ENCODE data around the genes CPSF2 and OTUB2.

DNA sequence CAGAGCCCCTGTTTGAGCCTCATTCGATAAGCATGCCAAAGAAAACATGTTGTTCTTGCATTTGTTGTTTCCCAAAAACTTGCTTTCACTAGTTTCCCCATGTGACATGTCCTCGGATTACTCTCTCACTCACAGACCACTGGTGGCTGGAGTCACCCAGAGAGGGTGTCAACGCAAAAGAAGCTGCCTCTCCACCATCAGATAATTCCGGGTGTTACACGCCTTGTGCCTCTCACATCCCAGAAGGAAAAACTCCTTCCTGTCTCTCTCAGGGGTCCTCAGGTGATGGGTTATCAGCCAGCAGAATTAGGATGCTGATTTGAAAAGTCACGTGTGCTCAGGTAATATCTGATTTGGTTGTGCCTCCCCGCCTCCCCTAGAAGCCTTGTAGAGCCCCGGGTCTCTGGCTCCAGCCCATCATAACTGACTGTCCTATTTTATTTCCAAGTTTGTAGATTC, 16.6 kb upstream of the TC2N start:
- RRBS: no CpG with 5 or more reads among the region's 8 CpGs

GRCh38 chr14:92040614-92041154, 825 bp upstream of the TRIP11 start:
- RRBS: no CpG with 5 or more reads among the region's 8 CpGs

GRCh38 chr14:92121768-92122730, at the start of gene CPSF2:
CPSF2 (plus strand) TSS chr14:92121969.
- RRBS: 1% methylated on average over 20 of the region's 70 CpGs

DNA sequence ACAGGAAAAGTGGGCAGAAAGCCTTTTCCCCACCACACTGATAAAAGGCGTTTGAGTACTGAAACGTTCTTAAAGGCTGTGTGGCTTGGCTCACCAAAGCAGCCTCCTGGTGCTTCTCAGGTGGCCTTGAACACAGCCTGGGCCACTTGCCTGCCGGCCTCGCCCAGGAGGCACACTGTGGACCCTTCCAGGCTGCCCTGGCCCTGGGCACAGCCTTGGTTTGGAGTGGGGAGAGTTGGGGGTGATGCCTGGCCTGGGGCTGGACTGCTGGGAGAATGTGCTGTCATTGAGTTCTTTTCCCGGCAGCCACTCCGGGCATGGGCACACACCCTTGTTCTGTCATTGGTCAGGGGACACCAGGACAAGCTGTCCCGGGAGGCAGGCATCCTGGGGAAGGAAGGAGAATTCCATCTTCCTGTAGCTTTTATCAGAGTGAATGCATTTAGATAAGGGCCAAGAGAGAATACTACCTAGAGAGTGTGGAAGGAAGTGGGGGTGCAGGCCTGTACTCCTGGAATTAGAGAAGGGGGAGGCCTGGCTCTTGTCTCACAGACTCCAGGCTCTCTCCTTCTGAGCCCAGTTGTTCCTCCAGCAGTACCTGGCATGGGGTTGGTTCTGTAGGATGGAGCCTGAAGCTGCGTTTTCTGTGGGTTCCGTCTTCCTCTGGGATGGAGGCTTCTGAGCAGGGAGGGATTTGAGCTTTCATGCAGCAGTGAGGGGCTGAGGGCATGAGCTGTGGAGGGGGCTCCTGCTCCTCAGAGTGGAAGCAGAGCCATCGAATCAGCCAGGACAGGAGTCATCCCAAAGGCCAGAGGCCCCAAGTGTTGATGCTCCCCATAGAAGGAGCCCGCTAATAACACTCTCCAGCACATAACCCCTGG, 61.7 kb upstream of the RIN3 start:
- RRBS: 85% methylated on average over 2 of the region's 11 CpGs

GRCh38 chr14:92471908-92472339, 41.7 kb upstream of the RIN3 start:
- RRBS: no CpG with 5 or more reads among the region's 1 CpG

DNA sequence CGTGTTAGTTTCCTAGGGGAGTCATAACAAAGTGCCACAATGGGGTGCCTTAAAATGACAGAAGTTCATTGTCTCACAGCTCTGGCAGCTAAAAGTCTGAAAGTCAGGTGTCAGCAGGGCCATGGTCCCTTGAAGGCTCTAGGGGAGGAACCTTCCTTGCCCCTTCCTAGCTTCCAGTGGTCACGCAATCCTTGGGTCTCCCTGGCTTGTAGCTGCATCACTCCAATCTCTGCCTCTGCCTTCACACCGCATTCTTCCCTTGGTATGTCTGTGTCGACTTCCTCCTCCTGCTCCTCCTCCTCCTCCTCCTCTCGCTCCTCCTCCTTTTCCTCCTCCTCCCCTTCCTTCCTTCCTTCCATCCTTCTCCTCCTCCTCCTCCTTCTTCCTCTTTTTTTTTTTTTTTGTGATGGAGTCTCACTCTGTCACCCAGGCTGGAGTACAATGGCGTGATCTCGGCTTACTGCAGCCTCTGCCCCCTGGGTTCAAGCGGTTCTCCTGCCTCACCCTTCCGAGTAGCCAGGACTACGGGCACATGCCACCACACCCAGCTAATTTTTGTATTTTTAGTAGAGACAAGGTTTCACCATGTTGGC, 25.8 kb upstream of the RIN3 start:
- RRBS: no CpG with 5 or more reads among the region's 10 CpGs

GRCh38 chr14:92709465-92710056, 38.9 kb downstream of the LGMN start:
- RRBS: no CpG with 5 or more reads among the region's 11 CpGs

DNA sequence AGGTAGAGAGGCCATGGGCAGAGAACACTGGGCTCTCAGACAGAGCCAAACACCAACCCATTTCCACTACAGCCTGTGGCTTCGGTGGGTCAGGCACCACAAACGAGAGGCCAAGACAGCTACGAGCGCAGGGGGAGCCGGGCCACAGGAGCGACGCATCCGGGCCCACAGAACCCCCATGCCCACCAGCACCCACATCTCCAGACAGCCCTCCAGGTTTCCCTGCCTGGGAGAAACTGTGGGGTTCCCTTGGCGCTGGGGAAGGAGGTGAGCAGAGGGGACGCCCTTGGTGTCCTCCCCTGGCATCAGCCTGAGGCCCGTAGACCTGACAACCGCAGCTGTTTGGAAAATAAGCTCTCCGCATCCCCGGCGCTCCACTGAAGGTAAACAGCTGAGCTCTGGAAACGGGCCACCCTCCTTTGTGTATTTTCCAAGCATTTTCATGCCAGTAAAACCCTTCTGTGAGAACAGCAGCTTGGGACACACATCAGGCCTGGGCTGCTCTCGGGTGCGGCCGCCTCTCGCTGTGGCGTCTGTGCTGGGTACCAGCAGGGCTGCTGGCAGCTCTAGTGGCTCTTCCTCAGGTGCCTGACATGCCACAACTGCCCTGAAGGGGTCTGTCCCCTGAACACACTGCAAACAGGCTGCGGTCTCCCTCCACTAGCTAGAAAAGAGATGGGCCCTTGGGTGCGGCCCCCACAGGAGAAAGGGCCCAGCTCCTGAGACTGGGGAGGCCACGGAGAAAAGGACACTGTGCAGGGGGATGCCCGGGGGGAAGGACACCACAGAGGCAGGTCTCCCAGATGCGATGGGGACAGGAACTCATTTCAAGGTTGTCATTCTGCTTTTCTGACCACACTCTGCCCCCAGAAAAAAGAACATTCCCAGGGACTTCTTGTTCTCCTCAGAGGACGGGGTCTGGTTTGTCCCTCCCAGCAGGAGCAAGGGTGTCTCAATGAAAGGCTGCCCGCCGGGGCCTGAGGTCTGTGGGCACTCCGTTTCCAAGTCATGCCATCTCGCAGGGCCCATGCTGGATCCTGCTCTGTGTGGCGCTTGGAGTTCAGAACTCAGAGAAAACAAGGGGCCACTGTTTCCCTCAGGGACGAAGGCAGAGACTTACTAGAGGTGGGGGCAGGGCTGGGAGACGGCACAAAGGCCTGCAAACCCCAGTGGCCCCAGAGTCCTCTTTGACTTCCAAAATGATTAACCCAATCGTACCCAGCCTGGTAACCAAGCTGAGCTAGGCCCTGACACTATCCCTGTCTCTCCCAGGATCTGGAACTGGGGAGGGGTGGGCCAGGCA, 96.2 kb downstream of the ITPK1 start:
- RRBS: no CpG with 5 or more reads among the region's 35 CpGs

DNA sequence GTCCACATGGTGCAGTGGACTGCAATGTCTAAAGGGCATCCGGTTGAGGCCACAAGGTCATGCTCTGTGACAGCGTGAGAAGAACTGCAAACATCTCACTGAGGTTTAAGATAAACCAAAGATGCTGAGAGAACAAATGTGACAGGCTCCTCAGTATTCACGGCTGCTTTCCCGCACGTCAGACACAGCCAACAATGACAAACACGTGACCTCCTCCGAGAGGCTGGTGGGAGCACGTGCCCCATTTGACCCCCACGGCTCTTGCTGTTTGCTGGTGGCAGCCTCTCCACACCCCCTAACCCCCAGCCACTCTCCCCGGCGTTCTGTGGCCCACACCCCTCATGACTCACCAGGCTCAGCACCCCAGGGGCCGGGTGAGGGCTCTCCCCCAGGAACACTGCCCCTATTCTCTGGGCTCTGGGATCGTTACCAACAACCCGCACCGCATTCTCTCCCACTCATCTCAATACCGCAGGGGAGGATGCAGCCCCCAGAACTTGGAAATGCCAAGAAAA, 79.4 kb downstream of the ITPK1 start:
- RRBS: 49% methylated on average over 4 of the region's 16 CpGs

DNA sequence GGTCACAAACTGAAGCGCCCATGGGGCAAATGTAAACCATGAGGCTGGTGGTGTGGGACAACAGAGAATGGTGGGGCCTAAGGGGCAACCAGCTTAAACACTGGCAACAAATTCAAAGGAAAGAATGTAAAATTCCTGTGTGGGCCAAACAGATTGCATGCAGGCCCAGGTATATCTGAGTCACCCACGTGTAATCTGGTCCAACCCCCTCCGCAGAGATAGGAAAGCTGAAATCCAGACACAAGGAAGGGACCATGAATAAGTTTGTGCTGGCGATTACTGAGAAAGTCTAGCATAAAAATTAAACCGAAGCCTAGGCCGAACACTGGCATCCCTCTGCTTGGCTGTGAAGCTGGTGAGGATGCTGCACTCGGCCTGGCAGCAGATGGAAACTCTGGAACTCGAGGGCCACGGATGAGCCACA, 71.6 kb downstream of the ITPK1 start:
- RRBS: no CpG with 5 or more reads among the region's 9 CpGs

GRCh38 chr14:93082056-93082738, 33.5 kb downstream of the ITPK1 start:
- RRBS: no CpG with 5 or more reads among the region's 13 CpGs

DNA sequence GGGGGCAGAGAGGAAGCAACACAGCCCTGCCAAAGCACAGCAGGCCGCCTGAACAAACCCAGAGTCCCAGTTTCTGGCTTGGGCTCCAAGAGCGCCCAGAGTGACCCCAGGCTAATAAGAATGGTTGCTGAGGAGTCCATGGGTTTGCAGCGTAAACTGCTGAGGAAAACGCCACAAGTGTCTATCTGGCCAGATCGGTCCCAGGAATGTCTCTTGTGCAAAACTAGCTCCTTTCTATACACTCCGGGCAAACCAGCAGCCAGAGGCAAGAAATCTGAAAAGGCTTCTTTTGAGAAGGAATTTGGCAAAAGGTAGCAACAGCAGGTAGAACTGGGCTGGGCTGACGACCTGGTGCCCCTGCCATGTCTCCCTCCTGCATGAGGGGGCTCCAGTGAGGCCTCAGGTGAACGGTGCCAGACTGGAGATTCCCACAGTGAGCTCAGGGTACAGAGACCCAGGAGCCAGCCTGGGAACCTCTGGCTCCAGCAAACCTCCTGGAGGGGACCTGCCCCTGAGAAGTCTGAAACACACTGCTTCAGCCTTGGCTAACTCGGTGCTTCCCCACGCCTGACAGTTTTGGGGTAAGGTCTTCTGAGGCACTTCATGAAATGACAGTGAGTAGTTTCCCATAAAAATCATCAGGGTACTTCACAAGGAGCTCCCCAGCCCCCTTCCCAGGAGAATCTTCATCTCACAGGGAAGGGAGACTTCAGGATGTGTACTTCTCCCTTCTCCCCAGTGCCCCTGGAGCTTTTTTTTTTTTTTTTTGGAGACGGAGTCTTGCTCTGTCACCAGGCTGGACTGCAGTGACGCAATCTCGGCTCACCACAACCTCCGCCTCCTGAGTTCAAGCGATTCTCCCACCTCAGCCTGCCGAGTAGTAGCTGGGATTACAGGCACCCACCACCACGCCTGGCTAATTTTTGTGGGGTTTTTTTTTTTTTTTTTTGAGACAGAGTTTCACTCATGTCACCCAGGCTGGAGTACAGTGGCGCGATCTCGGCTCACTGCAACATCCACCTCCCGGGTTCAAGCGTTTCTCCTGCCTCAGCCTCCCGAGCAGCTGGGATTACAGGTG, 10.6 kb downstream of the ITPK1 start:
- RRBS: no CpG with 5 or more reads among the region's 23 CpGs

DNA sequence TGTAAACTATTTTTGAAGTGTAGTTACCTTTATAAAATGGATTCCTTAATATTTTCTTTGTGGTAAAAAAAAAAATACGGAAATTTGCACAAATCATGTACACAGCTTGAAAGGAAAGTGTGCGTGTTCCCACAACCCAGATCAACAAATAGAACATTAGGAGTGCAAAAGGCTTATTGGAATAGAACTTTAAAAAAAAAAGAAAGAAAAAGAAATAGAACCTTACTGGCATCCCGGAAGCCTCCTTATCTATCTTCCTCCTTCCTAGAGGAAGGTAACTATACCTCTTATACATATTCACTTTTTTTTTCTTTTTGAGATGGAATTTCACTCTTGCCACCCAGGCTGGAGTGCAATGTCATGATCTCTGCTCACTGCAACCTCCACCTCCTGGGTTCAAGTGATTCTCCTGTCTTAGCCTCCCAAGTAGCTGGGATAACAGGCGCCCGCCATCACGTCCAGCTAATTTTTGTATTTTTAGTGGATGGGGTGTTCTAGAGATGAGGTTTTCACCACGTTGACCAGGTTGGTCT, 1.5 kb downstream of the UBR7 start:
- RRBS: no CpG with 5 or more reads among the region's 7 CpGs

GRCh38 chr14:93242315-93242743, 35.3 kb downstream of the UBR7 start:
- RRBS: 100% methylated on average over 1 of the region's 9 CpGs

DNA sequence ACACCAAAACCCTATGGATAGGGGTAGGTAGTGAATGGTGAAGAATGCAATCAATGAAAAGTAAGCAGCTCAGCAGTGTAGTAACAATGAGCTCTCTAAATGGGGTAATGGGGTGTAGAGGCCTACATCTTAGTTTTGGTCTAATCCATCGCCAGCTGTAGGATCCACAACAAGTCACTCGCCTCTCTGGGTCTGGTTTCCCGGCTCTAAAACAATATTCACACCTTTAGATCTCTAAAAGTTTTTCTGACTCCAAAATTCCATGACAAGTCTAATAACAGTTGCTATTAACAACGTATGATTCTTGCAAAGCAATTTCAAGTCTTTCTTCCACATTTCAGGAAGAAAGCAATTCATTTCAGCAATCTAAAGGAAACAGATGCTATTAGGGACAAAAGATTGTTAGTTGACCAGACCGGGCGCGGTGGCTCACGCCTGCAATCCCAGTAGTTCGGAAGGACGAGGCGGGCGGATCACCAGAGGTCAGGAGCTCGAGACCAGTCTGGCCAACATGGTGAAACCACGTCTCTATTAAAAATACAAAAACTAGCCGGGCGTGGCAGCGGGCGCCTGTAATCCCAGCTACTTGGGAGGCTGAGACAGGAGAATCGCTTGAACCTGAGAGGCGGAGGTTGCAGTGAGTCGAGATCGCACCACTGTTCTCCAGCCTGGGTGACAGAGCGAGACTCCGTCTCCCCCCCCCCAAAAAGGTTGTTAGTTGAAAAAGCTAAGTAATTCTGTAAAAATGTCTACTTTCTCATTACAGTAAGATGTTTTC, 1.5 kb downstream of the BTBD7 start:
- RRBS: no CpG with 5 or more reads among the region's 24 CpGs

DNA sequence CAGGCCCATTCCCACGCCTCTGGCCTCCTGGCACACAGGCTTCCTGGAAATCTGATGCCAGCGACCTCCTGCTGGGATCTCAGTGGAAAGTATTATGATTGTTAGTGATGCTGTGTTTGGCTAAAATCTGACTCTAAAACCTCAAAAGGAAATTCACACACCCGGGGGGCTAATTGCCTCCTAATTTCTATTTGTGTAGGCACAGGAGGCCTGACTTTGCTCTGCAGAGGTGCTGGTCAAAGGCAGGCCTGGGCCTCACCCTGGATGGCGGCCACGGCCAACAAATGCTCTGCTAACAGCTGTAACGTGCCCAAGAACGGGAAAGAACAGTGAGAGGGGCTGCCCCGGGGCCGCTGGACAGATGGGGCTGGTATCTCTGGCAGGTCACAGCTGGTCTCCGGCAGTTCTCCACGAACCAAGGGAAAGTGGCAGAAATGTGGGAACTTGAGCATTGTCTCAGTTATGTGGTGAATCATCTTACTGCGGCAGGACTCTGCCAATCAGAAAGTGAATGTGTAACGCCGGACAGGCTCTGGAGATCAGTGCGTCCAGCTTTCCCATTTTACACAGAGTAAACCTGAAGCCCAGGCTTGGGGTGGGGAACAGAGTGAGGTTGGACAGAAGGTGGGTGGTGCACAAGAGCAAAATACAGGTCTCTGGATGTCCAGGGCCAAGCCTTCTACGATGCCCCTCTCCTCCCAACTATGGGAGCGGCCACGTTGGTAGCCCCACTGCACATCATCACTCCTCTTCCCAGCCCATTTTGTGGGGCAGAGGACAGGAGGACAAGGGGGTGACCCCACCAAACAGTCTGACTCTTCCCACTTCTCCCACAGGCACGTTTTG, 14.4 kb downstream of the FAM181A start:
- RRBS: 6% methylated on average over 3 of the region's 19 CpGs

DNA sequence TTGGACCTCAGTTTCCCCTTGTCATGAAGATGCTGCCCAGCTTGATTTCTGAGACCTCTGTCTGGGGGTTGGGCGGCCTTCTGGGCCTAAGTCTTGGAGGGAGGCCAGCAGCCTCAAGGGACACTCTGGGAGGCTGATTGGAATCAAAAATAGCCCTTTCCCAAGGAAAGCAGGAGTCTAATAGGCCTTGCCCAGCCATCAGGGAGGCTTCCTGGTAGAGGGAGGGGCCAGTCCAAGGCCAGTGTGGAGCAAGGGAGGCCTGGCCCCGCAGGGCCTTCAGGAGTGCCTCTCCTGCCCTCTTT, 6.9 kb downstream of the ASB2 start:
- RRBS: no CpG with 5 or more reads among the region's 2 CpGs

DNA sequence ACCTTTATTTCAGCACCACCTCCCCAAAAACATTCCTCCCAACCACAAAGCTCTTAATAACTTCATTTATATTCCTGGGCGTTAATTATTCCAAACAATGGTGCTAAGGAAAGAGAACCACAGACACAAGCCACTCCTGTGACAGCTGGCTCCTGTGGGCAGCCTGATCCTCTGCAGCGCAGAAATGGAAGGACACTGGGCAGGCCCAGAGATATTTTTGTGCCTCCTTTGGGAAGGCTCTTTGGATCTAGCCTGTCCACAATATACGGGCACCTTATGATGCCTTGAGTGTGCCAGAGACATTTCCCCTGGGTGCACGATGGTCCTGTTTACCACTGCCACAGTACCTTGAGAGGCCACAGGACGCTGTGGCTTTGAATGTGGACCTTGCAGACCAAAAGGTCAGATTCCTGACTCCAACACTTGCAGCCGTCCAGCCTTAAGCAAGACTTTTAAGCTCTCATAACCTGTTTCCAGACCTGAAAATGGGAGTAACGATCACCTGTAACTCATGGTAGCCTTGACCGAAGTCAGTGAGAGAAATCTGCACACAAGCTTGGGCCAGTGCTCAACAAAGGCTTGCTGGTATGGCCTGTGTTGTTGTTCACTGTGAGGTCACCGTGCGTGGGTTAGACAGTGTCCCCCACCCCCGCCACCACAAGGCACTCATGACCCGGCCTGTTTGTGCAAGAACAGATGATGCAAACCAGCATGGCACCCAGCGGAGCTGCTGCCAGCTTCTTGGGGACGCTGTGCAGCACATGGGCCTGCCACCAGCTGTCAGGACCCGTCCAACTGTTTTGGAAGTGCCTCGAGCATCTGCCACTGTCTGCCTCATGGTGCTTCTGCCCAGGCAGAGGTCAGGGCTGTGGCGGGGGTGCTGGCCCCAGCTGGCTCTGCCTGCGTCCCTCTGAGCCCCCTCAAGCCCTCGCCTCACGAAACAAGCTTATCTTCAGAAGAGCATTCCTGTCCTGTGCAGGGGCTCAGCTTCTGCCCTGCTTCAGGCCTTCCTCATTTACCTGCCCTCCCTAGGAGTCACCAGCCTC, 1.8 kb downstream of the ASB2 start:
- RRBS: no CpG with 5 or more reads among the region's 20 CpGs

- RRBS: 93% methylated on average over 2 of the region's 17 CpGs
These were observed 4.0 kb downstream of the CCDC197 start for GRCh38 chr14:94001064-94001470.

GRCh38 chr14:94025942-94026555, at the start of gene OTUB2:
OTUB2 (plus strand) TSS chr14:94026340.
- RRBS: no CpG with 5 or more reads among the region's 38 CpGs

Data from AG09309 (cell line).